ENCODE measurements around a stretch of chr9.

GRCh38 chr9:94800528-94800838 lies 74.0 kb downstream of the AOPEP start:
- PRO-cap = no peak
- RAMPAGE, long total RNA, 2 experiments = no peak in any of the 2 experiments

DNA sequence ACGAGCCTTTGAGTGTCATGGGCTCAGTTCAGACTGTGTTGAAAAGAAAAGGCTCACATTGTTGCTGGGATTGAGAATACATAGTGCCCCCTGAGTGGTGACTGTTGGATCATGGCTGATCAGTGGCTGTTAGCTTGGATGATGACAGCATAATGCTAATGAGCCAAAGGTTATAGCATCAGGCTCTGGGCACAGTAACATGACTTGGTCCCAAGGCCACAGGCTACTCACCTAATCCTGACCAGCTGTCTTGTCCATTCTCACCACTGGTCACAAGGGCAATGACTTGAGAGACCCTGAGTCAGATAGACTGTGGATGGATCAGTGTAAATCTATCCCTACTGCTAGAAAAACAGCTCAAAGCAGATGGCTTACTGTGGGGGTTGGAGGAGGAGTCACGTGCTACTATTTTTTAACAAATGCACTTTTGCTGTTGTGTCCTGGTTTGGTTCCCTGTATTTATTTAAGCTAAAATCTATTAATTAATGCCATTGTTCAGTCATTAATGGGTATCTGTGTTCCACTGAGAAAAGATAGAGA lies 74.8 kb downstream of the AOPEP start:
- PRO-cap = no peak
- RAMPAGE, long total RNA, 2 experiments = no peak in any of the 2 experiments

- PRO-cap = no peak
- RAMPAGE, long total RNA, 2 experiments = no peak in any of the 2 experiments
Observed at GRCh38 chr9:94804285-94805473, 78.2 kb downstream of the AOPEP start.

GRCh38 chr9:94860587-94861662 lies 134.4 kb downstream of the AOPEP start:
- PRO-cap = no peak
- RAMPAGE, long total RNA, 2 experiments = no peak in any of the 2 experiments

GRCh38 chr9:94916881-94917454 lies 190.5 kb downstream of the AOPEP start:
- PRO-cap = no peak
- RAMPAGE, long total RNA, 2 experiments = no peak in any of the 2 experiments

DNA sequence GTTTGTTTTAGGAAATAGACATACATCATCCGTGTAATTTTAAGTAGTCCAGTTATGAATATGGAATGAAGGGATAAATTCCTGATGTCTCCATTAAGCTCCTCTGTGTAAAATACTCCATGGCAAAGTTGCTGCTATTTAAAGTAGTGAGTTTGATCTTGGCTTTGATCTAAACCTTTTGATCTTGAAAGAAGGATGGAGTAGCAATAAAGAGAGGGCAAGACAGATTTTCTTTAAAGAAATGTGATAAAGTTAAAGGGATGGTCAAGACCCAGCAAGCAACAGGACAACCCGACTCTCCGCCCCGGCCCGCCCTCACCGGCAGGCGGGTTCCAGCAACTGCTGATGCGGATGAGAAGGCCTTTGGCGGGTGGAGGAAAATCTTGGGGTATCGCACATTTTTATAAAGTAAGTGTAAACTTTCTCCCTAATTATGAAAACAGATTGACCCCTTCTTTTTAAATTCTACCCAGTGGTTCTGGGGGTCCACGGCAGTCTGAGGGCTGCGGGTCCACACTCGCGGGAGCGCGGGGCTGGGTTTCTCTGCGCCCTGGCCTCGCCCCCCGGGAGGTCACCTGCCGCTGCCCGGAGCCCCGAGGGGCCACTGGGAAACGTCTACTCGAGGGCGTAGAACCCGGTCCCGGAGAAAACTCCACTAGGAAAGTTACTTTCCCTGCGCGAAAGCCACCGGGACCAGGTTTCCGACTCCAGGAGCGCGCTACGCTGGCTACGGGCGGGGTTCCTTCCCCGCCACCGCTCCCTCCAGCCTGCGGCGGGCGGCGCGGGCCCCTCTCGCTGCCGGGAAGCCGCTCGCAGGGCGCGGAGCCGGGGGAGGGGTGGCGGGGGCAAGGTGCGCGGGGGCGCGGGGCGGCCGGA lies 277.6 kb downstream of the AOPEP start:
- PRO-cap = bidirectional peak, plus-strand start at position 324 of the sequence, minus-strand start at position 320 of the sequence
- RAMPAGE, long total RNA, 2 experiments = start-site peak on the plus strand in 2 of 2 experiments, centred at positions 326 to 390 of the sequence, 35 to 51 reads per replicate

- PRO-cap = unidirectional peak, plus-strand start at chr9:95023384
- RAMPAGE, long total RNA, 2 experiments = no peak in any of the 2 experiments
Observed at GRCh38 chr9:95022778-95023873, 294.4 kb downstream of the FANCC start.

GRCh38 chr9:95030288-95030866 lies 287.1 kb downstream of the FANCC start:
- PRO-cap = no peak
- RAMPAGE, long total RNA, 2 experiments = no peak in any of the 2 experiments

- PRO-cap = unidirectional peak, plus-strand start at chr9:95049980; unidirectional peak, minus-strand start at chr9:95050004
- RAMPAGE, long total RNA, 2 experiments = no peak in any of the 2 experiments
Observed at GRCh38 chr9:95049812-95050640, 267.5 kb downstream of the FANCC start.

GRCh38 chr9:95085403-95085586 lies 232.2 kb downstream of the FANCC start:
- PRO-cap = no peak
- RAMPAGE, long total RNA, 2 experiments = no peak in any of the 2 experiments

GRCh38 chr9:95085700-95087198 lies 231.3 kb downstream of the FANCC start:
- PRO-cap = unidirectional peak, plus-strand start at chr9:95085920; unidirectional peak, plus-strand start at chr9:95086070
- RAMPAGE, long total RNA, 2 experiments = start-site peak on the plus strand in 1 of 2 experiments, at chr9:95086255-95086720 at its widest, 21 reads per replicate

GRCh38 chr9:95092356-95093341 lies 224.9 kb downstream of the FANCC start:
- PRO-cap = unidirectional peak, plus-strand start at chr9:95092798
- RAMPAGE, long total RNA, 2 experiments = start-site peak on the plus strand in 1 of 2 experiments, at chr9:95092578-95092901 at its widest, 13 reads per replicate

DNA sequence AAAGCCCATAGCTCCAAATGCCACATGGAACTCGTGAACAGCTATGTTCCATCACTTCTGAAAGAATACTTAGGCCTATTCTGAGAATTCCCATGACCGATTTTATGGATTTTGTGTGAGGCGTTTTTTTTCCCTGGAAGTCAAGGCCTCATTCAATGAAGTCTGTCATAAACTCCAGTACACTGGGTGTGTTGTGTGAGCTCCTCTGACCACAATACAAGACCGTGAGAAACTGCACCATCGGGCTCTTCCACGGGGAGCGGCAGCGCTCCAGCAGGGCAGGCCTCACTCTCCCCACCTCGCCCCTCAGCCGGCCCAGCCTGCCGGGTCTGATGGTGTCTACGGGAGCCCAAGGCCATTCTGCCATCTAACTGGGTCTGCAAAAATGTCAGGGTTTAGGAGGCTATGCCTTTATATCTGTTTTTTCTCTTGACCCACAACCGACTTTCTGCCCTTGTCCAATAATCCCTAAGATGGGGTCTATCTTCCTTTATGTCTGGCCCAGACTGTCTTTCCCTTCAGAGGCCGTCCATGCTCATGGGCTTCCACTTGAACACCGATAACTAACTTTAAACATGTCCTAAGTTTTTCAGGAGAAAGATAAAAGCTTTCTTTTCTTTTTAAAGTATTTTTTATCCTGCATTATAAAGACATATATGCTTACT lies 209.4 kb downstream of the FANCC start:
- PRO-cap = no peak
- RAMPAGE, long total RNA, 2 experiments = no peak in any of the 2 experiments

GRCh38 chr9:95127393-95128101 lies 190.0 kb downstream of the FANCC start:
- PRO-cap = unidirectional peak, minus-strand start at chr9:95127762
- RAMPAGE, long total RNA, 2 experiments = no peak in any of the 2 experiments

GRCh38 chr9:95147700-95148129 lies 169.8 kb downstream of the FANCC start:
- PRO-cap = no peak
- RAMPAGE, long total RNA, 2 experiments = no peak in any of the 2 experiments

DNA sequence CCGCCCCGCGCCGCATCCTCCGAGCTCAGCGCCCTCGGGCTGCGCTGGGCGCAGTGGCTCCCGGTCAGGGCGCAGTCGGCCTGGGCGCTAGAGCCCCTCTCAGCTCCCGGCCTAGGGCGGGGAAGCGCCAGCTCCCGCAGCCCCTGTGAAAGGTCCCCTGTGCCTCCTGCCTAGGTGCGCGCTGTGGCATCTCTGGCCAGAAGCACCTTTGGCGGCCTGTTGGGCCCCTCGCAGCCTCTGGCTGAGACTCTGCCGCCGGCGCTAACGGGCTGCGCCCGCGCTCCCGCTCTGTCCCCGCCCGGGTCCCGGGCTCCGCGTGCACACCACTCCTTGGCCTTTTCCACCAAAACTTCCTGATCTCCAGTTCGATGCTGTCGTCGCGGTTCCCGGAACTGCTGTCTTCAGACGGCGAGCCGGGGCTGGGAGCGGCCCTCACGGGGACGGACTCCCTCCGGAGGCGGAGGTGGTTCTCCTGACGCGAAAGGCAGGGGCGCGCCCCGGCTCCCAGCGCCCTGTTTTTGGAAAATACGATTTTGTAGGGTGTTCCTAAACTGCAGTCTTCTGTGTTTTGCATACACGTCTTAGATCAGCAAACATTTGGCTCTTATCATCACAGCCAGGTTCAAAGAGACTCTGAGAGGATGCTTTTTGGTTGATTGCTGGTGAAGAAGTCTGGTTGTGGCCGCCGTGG lies 32.2 kb upstream of the FANCC start:
- PRO-cap = no peak
- RAMPAGE, long total RNA, 2 experiments = no peak in any of the 2 experiments

- PRO-cap = bidirectional peak, plus-strand start at chr9:95508177, minus-strand start at chr9:95508078
- RAMPAGE, long total RNA, 2 experiments = no peak in any of the 2 experiments
Observed at GRCh38 chr9:95507805-95508381, 1.2 kb downstream of the PTCH1 start.

- PRO-cap = no peak
- RAMPAGE, long total RNA, 2 experiments = no peak in any of the 2 experiments
Observed at GRCh38 chr9:95515793-95516174, 6.7 kb upstream of the PTCH1 start.

GRCh38 chr9:95719152-95719897 lies 156.2 kb upstream of the ERCC6L2 start:
- PRO-cap = no peak
- RAMPAGE, long total RNA, 2 experiments = no peak in any of the 2 experiments

DNA sequence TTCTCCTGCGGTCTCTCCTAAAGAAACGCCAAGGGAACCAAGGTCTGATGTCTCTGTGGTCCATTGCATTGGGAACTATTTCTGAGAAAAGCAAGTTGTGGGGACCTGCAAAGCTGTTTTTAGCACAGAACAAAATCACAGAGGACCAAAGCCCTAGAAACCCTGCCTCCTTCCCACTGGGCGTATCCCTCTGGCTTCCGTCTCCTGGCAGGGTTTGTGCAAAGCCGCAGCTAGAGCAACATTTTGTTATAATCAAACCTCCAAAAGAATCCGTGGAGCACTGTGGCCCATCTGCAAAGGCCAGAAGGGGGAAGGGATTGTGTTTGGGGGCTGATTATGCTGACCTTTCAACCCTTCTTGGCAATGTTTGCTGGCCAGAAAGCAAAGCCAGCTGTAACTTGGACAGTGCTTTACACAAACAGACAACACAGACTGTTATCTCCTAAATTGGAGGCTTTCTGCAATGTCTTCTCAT lies 121.8 kb upstream of the ERCC6L2 start:
- PRO-cap = no peak
- RAMPAGE, long total RNA, 2 experiments = no peak in any of the 2 experiments